ENCODE results near the genes RAB11FIP3, FBXL16 and CCDC78.

- PRO-cap = no peak
Observed at GRCh38 chr16:41697-42500, 11.5 kb downstream of the POLR3K start.

DNA sequence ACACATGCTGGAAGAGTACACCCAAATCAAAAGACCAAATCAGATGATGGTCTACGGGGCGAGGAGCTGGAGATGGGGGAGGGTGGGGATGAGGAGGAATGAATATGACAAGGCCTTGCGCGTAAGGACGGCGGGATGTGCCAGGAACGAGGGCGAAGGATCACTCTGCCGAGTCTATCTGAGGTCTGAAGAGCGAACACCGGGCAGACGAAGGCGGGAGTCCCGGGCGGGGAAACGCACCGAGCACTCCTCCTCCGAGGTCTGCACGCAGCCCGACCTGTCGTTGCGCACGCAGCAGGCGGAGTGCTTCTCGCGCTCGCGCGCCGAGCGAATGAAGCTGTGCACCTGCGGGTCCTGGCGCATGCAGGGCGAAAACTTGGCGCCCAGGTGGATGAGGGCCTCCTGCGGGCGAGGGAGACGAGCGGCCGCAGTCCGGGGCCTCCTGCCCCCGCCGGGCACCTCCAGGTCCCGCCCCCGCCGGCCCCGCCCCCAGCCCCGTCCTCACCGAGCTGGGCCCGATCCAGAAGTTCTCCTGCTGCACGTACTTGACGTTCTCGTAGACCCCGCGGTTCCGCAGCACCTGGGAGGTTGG lies 7.3 kb downstream of the SNRNP25 start:
- PRO-cap = unidirectional peak, minus-strand start at position 472 of the sequence

DNA sequence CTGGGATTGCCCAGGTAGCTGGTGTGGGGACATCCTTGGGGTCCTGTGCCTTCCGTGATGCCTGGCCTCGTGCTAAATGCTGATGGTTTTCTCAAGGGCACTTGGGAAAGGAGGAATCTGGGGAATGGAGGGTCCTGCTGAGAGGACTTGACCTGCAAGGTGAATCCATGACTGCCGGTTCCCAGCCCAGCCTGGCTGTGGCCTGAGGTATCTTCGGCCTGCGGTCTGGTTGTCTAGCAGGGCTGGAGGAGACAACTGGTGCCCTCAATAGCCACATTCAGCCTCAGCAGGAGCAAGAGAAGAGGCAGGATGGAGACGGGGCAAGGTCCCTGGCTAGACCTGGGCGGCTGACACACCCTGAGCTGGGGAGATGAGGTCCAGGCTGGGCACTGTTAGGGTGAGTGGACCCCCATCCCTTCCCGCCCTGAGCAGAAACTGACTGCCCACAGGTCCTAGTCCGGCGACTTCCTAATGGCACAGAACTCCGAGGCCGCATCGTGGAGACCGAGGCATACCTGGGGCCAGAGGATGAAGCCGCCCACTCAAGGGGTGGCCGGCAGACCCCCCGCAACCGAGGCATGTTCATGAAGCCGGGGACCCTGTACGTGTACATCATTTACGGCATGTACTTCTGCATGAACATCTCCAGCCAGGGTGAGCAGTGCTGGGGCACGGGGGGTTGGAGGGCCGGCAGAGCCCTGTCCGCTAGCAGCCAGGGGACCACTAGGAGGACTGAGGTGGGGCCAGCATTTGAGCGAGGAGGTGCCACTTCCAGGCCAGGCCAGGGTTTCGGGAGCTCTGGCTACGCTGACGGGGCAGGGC lies 4.8 kb downstream of the MPG start:
- PRO-cap = no peak

DNA sequence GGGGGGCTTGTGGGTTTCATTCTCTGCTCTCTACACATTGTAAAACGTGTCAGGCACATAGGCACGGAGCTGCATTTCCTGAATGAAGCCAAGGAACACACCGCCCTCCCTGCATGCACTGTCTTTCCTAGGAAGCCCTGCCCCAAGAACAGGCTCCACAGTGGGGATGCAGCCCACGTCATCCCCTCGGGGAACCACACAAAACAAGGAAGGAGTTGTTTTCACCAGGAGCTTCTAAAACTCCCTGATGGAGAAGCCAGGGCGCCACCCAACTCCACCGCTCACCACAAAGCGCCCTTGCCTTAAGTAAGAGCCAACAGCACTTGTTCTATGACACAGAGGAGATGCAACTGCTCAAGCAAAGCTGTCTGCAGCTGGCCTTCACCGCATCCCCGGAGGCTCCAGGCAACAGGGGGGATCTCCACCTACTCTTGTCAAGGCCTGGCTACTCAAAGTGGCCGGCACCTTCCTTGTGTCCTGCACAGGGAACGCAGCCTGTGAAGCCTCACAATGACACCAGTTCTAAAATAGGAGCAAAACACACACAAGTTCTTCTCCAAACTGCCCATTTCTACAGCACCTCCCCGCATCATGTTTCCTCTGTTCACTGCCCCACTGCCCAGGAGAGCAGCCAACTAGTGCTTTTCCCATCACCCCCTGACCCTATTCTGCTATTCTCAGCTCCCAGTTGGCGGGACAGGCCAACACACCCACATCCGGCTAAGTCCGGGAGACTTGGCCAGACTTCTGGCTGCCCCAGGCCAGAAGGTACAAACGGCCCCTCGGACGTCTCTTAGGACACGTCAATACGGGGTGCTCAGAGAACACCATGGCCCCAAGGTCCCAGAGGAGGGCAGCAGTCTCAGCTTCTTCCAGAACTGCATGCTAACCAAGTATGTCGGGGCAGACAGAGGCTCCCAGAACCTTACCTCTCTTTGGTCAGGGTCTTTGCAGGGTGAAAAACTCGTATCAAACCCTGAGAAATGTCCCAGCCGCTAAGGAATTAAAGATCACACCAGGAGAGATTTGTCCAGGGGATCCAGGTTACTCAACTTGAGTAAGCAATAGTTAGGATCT lies 24.3 kb downstream of the MPG start:
- PRO-cap = no peak

DNA sequence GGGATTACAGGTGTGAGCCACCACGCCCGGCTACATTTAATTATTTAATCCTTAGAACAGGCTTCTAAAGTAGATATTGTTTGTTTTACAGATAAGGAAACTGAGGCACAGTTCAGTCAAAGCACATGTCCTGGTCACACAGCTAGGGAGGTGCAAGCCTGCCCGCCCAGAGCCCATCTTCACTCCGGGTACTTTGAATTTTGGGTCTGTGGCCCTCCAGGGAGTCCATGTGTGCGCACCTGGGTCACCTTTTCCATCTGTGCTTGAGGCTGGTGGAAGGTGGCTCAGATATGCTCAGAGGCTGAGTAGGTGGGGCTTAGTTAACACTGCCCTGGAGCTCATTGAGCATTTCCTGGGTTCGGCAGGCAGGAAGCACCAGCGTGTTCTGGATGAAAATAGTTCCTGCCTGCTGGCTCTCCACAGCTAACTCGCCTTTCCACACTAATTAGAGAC lies 19.1 kb downstream of the FAM234A start:
- PRO-cap = bidirectional peak, plus-strand start at position 355 of the sequence, minus-strand start at position 259 of the sequence

GRCh38 chr16:386543-387377 lies 5.0 kb upstream of the PGAP6 start:
- PRO-cap = no peak

DNA sequence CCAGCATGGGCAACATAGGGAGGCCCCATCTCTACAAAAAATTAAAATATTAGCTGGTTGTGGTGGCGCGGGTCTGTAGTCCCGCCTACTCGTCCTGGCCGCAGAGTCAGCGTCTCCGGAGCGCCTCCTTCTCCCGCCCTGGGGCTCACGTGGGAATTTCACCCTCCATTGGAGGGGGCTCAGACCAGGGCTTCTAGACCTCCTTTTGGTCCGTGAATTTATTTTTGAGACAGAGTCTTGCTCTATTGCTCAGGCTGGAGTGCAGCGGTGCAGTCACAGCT lies 457 bp upstream of the NME4 start:
- PRO-cap = no peak

DNA sequence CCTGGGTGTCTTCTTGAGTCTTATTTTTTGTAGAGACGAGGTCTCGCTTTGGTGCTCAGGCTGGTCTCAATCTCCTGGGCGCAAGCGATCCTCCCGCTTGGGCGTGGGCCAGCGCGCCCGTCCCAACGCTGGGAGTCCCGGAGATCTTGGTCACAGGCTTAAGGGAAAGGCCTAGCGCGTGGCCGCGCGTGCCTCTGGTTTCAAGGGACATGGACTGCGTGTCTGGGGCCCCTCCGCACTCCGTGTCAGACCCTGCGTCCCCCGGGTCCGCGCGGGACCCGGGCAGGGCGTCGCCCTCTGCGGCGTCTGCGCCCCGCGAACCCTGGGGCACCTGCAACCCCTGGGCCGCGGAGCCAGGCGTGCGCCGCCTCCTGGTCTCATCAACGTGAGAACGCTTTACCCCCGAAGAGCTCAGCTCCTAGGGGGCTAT lies 623 bp upstream of the RAB11FIP3 start:
- PRO-cap = no peak

GRCh38 chr16:425241-426101 lies at the start of gene RAB11FIP3:
RAB11FIP3 (plus strand) TSS chr16:425649.
- PRO-cap = bidirectional peak, plus-strand start at chr16:425623, minus-strand start at chr16:425535; bidirectional peak, plus-strand start at chr16:425993, minus-strand start at chr16:426041

DNA sequence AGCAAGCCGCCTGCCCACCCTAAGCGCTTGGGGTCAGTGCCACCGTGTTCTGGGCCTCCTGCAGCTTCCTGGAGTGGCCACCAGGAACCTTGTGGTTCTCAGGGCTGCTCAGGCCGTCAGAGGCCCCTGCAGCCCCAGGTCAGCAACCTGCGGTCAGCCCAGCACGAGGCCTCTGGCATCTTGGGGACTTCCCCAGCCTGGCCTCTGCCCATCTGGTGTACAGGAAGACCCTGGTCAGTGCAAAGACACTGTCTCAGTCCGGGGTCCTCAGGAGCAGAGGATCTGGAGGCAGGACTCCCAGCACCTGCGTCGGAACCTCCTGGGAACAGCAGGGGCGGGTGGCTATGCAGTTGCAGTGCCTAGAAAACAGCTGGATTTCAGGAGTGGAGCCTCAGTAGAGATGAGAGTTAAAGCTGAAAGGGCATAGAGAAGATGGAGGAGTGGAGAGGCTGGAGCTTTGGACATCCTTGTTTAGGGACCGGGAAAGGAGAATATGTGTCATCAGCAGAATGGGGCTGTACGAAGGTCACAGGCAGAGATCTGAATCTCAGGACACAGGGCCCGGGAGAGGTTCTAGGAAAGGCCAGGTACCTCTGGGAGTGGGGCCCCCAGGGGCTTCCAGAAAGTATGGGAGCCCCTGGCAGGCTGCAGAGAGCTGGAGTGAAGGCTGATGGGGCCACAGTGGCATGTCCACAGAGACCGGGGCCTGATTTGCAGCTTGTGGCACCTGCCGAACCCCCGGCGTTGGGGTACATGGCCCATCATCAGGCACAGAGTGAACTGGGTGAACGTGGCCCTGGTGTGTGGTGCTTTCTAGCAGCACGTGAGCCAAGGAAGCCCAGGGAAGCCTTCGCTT lies 13.2 kb upstream of the CAPN15 start:
- PRO-cap = no peak

- PRO-cap = no peak
Observed at GRCh38 chr16:520792-521363, 6.6 kb upstream of the CAPN15 start.

DNA sequence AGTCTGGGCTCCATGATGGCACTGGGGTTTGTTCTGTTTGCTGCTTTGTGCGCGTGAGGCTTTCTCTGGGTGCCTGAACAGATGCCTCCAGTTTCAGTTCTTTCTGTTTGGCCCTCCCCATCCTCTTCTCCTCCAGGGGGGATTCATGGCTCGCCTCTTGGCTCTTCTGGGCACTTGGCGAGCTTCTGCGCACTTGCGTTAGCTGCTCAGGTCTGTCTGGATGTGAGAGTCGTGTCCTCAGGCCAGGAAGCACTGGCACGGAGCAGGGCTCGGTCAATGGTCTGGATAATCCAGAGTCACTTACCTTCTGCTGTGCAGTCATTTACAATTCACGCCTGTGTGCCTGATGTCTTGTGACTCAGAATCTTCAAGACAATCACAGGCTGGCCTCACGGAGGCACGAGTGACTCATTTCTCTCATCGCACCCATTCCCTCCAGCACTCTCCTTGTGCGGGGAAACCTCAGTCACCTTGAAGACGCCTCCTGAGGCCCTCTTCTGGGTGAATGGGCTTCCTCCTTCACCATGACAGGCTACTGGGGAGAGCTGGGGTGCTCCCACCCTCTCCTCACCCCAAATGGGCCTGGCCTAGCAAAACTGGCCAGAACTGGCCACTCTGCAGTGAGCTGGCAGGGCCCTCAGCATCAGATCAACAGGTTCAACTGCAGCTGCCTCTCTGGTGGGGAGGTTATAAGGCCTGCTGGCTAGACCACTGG lies 2.0 kb upstream of the CAPN15 start:
- PRO-cap = no peak

DNA sequence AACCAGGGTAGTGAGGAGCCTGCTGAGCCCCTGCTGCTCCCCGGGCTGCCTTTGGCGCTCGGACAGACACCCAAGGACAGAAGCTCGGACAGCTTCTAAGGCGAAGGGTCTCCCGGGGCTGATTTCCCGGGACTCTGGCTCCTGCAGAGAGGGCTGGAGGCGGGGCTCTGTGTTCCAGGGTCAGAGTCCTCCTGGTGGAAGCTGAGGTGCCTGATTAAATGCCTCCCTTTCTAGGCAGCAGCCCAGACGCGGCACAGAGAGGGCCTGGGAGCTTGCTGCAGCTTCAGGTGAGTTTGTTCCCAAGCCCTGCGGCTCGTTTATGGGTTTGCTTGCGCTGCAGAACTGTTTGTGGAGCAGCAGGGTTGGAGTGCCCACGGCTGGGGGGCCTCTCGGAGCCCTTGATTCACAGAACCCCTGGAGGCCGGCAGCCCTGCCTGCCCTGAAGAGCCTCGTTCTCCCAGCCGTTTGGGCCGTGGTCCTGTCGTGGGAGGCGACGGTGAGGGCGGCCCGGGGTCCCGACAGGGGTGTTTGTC lies 6.3 kb downstream of the CAPN15 start:
- PRO-cap = bidirectional peak, plus-strand start at position 245 of the sequence, minus-strand start at position 136 of the sequence

DNA sequence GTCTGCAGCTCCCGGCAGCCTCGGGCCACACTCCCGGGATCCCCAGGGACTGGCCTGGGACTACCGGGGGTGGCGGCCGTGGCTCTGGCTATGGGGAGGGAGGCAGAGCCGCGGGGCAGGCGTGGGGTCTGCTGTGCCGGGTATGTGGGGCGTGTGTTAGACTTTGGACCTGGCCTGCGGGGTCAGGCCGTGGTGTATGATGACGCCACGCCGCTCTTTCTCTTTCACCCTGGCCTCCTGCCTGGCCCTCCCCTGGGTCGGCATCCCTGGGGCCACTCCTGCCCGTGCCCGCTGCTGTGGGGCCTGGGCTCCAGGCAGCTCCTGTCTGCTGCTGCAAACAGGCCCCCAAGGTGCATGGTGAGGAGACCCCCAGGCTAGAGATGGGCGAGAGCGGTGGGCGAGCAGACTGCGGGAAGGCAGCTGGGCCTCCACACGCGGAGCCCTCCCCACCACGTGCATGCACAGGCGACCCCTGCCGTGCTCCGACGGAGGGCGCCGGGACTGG lies 15.8 kb downstream of the CAPN15 start:
- PRO-cap = no peak

DNA sequence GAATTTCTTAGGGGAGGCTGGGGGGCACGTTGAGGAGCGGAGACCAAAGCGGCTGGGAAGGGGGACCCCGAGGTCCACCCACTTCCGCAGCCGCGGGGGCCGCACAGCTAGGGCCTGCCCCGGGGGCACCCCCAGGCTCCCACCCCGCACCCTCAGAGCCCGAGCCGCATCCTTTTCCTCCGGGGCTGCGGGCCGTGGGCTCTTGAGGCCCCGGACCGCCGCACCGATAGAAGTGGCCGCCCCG lies 343 bp downstream of the METTL26 start:
- PRO-cap = no peak

DNA sequence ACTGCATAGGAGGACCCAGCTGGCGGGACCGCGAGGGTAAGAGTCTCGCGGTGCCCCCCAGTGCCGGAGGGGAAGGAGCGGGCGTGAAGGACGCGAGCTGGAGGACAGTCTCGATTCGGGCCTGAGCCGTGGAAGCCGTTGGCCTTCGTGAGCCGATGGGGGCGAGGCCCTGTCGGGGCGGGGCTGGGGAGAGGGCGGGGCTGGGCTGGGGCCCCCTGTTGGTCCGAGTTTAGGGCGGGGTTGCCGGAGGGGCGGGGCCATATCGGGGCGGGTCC lies 742 bp upstream of the METTL26 start:
- PRO-cap = bidirectional peak, plus-strand start outside the sequence, minus-strand start at position 123 of the sequence

DNA sequence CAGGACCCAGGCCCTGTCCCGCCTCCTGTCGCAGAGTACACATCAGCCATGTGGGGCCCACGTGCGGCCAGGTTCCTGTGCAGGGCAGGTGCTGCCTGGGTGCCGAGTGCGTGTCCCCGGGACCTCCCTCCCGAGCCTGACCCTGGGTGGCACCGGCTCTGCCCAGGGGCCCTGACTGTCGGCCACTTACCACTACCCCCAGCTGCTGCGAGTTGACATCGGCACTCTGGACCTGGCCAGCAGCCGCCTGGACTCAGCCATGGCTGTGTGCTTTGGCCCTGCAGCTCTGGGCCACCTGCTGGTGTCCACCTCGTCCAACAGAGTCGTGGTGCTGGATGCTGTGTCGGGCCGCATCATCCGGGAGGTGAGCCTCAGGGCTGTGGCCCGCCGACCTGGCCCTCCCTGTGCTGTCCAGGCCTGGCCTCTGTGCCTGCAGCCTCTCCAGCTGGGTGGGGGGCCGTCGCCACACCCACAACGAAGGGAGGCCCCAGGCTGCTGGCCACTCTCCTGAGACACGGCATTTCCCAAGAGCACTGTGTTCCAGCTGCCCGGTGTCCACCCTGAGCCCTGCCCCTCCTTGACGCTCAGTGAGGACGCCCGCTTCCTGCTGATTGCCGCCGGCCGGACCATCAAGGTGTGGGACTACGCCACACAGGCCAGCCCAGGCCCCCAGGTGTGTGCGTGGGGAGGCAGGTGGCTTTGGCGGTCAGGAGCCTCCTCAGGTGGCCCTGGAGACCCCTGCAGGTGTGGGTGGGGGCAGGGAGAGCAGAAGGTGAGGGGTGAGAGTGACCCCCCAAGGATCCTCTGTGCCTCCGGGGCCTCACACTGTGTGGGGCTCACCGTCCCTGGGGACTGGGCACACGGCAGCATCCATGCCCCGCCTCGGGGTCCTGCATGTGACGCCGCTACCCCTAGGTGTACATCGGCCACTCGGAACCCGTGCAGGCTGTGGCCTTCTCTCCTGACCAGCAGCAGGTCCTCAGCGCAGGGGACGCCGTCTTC lies 9.1 kb downstream of the WDR90 start:
- PRO-cap = no peak

GRCh38 chr16:660502-661278 lies 7.2 kb upstream of the RHOT2 start:
- PRO-cap = bidirectional peak, plus-strand start at chr16:660893, minus-strand start at chr16:660898

- PRO-cap = bidirectional peak, plus-strand start at chr16:706085, minus-strand start at chr16:705824
Observed at GRCh38 chr16:705664-706166, at the start of gene FBXL16. FBXL16 (minus strand) TSS chr16:705801.

GRCh38 chr16:726241-726657 lies at the start of gene CCDC78:
CCDC78 (minus strand) TSS chr16:726443.
- PRO-cap = bidirectional peak, plus-strand start at chr16:726519, minus-strand start at chr16:726423